Diencephalon (tissue), 2 donors: ENCODE measurements around a stretch of chr2.

- RAMPAGE, long total RNA: no peak
These were observed 45.2 kb downstream of the PSD4 start for GRCh38 chr2:113218947-113219368.

GRCh38 chr2:113263400-113263803 is 15.3 kb downstream of the PAX8 start:
- RAMPAGE, long total RNA: no peak

GRCh38 chr2:113584231-113585116 is 42.6 kb upstream of the RABL2A start:
- RAMPAGE, long total RNA: no peak

- RAMPAGE, long total RNA: no peak
These were observed 23.3 kb upstream of the RABL2A start for GRCh38 chr2:113603247-113604665.

- RAMPAGE, long total RNA: no peak
These were observed 31.9 kb downstream of the ACTR3 start for GRCh38 chr2:113921366-113922593.

GRCh38 chr2:113963217-113963909 is 73.5 kb downstream of the ACTR3 start:
- RAMPAGE, long total RNA: no peak

- RAMPAGE, long total RNA: no peak
These were observed 2.9 kb upstream of the CCDC93 start for GRCh38 chr2:118016546-118017400.

- RAMPAGE, long total RNA: no peak
These were observed 1.2 kb upstream of the INSIG2 start for GRCh38 chr2:118087036-118087503.

GRCh38 chr2:118808050-118808399 is 39.4 kb downstream of the EN1 start:
- RAMPAGE, long total RNA: no peak

DNA sequence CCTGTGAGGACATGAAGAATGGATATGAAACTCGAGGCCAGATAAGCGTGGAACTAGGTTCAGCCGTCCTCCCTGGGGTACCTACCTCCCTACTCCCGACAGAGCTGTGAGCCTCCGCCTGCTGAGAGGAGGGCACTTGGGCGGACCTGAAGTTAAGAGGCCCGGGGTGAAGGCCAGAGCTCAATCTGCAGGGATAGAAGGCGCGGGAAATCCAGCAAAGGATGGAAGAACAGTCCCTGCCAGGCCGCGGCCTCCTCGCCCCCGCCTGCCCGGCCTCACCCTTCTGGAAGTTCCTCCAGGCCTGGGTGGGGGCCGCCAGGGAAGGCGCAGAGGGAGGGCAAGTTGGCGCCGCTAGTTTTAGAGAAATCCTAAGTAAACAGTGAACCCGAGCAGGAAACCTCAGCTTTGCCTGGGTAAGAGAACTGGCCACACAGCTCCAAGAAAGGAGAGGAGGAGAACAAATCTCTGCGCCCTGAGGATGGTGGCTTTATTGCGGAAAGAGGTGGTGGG is 13.0 kb downstream of the EN1 start:
- RAMPAGE, long total RNA: no peak

DNA sequence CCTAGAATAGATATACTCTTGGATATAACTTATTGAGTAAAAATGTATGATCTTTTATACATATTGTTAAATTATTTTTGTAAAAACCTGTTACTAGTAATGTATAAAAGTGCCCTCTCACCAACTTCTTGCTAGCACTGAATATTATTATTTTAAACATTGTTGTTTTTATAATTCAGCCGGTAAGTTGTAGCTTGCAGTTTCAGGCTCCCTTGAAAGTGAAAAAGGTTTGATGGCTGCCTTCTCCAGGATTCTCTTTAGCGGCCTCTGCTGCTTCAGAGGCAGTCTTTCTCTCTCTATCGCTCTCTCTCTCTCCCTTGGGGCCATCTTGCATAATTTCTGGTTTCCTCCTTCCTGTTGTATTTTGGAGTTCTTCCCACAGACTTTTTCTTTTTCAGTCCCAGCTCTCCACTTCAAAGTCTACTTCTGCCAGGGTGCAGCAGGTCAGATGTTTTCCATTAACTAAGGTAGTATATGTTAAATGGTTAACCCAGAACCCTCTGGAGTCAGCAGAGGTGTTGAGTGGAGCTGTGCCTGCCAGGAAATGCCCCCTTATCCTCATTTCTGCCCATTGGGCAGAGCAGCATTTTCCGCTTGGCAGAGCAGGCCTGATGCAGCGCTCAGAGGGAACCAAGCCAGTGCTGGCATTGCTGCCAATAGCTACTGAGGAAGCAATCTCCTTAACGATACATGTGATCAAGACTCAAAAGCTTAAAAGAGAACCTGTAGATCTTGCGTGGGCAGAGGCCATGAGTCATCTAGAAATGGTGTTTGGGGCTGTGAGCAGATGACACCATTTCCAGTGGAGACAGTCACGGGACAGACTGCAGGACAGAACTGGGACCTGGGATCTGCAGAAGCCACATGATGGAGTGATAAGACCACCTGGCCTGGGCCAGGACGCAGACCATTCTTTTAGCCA is 20.7 kb downstream of the DBI start:
- RAMPAGE, long total RNA: no peak

DNA sequence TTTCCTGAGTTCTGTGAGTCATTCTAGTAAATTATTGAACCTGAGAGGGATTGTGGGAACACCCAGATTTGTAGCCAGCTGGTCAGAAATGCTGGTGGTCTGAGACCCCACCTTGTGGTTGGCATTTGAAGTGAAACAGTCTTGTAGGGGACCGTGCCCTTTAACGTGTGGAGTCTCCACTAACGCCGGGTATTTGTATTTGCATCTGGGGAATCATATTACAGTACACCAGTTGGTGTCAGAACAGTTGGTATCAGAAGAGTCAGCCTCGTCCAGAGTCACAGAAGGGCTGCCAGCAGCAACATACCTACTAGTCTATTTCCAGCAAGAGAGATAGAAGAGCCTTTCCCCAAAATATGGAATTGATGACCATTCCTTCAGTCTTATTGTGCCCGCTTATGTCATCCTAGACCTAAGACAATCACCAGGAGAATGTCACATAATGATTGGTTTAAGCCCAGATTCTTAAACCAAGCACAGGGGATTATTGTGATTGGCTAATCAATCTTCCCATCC is 38.2 kb upstream of the PTPN4 start:
- RAMPAGE, long total RNA: no peak

- RAMPAGE, long total RNA: no peak
These were observed 7.2 kb upstream of the RALB start for GRCh38 chr2:120245402-120245917.

DNA sequence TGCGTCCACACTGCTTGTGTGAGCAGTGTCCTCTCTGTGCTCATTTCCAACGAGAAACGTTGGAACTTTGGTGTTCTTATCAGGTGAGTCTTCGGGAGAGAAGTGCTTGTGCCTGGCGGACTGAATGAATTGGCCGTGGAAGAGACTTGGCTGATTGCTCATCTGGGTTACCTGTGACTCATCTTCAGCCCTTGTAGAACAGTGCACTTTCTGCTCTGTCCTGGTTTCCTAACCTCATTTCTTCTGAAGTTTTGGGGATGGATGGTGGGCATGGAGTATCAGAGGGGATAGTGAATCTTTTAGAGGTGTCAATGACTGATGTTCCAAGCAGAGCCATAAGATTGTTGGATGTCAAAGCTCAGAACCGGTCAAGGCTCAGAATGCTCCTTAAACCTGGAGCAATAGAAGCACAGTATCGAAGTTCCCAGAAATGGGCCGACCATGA is 1.0 kb downstream of the RALB start:
- RAMPAGE, long total RNA: no peak

DNA sequence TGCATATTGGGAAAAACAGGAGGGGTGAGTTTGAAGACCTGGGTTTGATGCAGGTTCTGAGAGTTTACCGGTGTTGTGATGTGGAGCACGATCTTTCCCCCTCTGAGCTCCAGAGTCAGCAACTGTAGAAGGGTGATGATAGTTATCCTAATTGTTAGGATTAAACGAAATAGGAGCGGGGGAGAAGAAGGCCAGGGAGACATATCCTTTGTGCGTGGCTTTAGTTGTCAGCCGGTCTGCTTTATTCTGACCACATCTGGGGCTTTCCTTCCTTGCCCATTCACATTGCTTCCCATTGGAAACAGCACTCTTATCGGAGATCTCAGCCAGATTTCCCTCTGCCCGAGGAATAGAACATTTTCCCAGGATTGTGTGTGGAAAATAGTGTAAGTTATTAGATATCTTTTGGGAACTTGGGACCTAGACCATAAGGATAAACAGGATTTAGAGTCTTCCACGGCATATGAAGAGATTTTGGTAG is 1.5 kb downstream of the RALB start:
- RAMPAGE, long total RNA: no peak

GRCh38 chr2:120269351-120269623 is 16.6 kb downstream of the RALB start:
- RAMPAGE, long total RNA: no peak

DNA sequence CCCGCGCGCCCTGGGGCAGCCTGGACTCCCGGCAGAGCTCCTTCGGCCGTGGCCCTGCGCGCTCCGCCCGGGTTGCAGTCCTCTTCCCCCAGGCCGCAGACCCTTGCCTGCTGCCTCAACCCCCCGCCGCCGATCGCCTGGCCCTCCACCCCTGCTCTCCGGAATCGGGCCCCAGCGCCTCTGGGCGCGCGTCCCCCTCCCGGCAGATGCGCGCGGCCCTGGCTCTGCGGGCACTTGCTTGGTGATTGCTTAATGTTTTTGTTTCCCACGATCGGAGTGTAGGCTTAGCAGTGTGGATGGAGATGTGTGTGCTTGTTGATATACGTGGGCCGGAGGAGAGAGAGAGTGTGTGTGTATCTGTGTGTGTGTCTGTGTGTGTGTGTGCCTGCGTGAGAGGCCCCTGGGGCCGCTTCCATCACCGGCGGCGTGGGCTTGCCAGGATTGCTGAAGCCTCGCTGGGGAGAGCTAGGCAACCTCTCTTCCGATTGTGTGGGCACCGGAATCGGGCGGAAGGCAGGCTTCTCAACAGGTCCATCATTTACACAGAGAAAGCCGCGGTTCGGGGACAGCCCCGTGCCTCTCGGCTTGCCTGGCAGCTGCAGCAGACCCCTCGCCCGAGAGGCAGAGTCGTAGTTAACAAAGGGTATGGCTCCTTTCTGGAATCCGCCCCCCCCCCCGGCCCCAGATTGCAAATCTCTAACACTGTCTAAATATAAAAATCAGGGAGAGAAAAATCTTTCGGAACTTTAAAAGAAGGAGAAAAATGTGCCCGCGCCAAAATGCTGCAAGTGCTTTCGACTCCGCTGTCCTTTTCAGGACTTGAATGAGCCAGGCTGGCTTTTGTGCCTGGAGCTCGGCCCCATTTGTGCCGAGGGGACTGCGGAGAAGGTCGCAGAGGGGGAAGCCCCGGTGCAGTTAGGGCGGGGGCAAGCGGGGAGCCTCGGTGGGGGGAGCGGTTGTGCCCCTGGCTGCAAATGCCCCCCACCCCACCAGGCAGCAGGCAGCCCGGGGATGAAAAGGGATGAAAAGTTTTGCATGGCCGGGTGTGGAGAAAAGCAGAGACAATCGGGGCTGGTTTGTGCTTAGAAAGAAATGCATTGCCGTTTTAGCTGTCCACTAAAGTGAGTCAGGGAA is 1.2 kb downstream of the INHBB start:
- RAMPAGE, long total RNA: no peak

DNA sequence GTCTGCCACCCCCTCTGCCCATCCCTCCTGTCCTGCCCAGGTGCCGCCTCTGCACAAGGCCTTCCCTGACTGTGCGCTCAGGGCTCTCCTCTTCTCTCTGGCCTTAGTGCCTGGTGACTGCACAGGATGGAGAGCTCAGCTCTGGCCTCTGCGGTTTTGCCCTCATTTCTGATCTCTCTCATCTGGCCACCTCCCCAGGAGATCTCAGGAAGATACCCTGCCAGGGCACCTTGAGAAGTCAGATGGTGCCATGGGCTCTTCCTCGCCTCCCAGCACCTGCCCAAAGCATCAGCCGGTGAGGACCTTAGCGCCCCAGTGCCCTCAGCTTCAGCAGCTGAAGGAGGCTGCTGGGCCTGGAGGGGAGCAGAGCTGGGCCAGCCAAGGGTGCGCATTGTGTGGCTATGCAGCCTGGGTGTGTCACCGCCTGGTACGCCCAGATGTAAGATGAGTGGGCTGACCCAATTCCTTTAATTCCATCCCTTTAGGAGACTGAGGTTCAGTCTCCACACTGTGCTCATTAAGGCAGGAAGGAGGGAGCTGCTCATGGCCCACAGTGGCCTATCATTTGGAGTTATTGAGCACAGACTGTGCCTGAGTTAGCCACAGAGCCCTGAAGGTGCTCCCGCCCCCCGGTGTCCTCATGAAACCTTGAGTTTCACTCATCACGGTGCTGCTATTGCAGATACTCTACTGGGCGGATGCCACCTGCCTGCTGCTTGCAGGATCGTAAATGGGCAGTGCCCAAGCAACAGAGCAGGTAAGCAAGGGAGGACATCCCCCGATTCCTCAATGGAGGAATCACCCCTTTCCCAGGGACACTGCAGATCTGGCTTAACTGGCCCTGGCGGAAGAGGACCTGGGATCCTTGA is 194.2 kb upstream of the GLI2 start:
- RAMPAGE, long total RNA: no peak

DNA sequence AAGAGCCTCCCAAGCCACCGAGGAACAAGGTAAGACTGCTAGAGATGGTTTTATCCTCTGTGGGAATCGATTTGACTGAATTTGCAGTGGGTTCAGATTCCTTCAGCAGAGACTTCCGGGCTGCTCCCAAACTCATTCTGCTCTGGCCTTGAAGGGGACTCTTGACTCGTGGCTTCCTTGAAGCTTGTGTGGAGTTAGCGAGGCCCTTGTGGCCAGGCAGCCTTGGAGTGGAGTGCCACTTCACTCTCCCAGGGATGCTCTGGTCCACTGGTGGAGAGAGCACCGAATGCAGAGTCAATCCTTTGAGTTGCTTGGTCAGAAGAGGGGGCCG is 3.0 kb downstream of the GLI2 start:
- RAMPAGE, long total RNA: no peak

GRCh38 chr2:120818516-120818956 is 82.9 kb downstream of the GLI2 start:
- RAMPAGE, long total RNA: no peak